T47D (cell line): Measurements from ENCODE around the genes RSPH3 and FNDC1.

DNA sequence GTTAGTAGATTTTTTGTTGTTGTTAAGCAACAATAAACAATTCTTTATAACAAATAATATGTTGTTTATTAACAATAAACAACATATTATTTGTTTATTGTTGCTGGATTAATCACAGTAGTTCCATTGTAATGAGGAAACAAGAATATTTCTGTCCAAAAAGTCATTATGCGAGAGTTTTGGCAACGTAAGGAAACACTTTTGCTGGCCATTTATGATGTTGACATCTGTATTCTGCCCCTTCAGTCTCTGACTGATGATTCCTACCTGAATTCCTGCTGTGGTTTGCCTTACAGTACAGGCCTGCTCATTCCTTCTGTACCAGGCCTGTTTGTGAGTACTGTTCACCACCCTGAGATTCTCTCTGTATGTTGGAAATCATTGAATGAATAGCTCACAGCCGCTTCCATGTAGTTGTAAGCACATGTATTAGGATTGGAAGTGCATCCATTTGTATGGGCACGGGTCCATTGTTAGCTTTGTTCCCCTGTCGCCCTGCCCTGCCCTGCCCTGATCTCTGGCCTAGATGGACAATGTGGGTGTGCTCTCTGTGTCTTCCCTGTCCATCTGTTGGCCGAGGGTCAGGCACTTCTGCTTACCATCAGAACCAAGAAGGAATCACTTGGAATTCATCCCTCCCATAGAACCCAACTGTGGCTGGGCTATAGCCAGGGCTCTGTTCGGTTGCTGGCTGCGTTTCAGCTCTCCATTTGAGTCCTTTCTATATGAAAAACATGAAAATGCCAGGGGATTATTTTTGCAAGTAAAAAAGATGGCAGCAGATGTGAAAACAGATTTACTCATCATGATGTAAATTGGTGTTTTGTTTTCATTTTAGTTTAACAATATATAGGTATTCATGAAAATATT lies 26.8 kb upstream of the TULP4 start:
- RRBS, result no CpG with 5 or more reads among the region's 8 CpGs

- RRBS, result 2% methylated on average over 16 of the region's 89 CpGs
Observed at GRCh38 chr6:158536892-158537638, 22.8 kb upstream of the TMEM181 start.

- RRBS, result no CpG with 5 or more reads among the region's 20 CpGs
Observed at GRCh38 chr6:158567878-158568797, 8.2 kb downstream of the TMEM181 start.

GRCh38 chr6:158611371-158612498 lies 32.8 kb downstream of the DYNLT1 start:
- RRBS, result no CpG with 5 or more reads among the region's 21 CpGs

DNA sequence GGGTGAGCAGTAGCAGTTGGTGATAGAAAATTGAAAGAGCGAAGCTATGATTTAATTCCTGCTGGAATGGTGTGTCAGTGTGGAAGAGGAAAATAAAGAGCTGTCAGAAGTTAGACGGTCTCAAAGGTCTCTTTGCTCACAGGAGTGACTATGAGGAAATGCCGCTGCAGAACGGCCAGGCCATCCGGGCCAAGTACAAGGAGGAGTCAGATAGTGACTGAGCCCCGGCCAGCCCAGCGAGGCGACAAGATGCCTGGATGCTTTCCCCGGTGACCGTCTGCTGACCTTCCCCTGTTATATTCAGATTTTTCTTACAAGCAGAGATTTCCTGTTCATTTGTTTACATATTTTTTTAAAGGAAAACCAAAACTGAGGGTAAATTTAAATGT lies 12.9 kb downstream of the DYNLT1 start:
- RRBS, result 93% methylated on average over 4 of the region's 10 CpGs

- RRBS, result no CpG with 5 or more reads among the region's 10 CpGs
Observed at GRCh38 chr6:158632057-158632988, 12.2 kb downstream of the DYNLT1 start.

GRCh38 chr6:158771130-158771641 lies 48.0 kb downstream of the EZR start:
- RRBS, result no CpG with 5 or more reads among the region's 15 CpGs

DNA sequence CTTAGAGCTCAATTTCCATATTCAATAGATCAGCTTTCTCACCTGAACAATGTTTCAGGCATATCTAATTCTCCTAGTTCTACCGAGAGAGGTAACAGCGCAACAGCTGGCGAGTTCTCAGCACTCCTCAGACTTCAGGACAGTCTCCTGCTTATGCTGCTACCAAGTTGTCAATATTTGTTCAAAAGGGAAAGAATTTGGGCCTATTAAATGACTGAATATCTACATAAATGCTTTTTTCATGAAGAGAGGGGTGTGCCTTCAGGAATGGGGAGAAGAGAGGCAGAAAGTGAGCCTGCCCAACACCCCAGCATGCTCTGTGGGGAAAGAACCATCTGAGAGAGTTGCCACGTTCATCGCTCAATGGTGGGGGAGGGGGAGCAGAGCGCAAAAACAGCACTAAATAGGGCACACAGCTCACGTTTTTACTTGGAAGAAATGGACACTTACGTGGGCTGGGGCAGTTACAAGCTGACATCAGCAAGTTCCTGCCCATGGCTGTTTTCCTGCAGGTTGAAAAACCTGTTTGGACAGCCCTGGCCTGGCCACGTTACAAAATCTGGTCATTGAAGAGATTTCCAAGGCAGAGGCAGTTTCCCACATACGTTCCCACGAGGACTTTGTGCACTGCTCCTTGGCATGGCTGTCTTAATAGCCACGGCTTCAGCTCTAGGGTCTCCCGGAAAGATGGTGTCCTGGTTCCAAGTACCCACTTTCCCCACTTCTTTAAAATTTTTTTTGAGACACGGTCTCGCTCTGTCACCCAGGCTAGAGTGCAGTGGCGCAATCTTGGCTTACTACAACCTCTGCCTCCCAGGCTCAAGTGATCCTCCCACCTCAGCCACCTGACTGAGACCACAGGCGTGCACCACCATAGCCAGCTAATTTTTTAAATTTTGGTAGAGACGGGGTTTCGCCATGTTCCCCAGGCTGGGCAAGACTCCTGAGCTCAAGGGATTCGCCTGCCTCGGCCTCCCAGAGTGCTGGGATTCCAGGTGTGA lies 37.8 kb downstream of the EZR start:
- RRBS, result no CpG with 5 or more reads among the region's 21 CpGs

GRCh38 chr6:158797026-158797656 lies 22.0 kb downstream of the EZR start:
- RRBS, result no CpG with 5 or more reads among the region's 3 CpGs

GRCh38 chr6:158798306-158799260 lies 20.6 kb downstream of the EZR start:
- RRBS, result no CpG with 5 or more reads among the region's 14 CpGs

GRCh38 chr6:158801362-158802292 lies 17.5 kb downstream of the EZR start:
- RRBS, result no CpG with 5 or more reads among the region's 10 CpGs

DNA sequence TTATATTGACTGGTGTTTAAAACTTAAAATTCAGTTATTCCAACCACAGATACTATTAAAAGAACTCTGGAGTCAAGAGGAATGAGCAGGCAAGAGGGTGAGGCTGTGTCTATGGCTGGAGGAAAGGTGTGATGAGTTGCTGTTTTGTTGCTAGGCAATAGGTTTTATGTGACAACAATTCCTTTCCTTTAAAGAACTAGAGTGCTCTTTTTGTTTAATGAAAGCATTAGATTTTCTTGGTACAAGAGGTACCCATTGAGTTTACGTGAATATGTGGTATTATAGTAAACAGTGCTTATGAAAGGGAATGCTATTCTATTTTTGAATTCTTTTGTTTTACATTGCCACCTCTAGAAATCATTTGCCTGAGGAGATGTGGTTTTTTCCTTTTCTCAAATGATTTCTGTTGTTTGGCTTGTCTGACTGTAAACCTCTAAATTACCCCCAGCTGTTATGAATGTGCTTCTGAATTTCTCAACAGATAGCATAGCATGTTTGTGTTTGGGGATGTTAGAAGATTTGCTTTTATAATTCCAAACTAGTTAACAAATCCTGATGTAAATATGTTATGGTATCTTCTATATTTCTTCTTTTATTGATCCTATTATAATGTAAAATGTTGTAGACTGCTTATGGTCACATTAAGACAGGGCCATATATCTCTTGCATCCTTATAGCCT lies 31.5 kb upstream of the EZR start:
- RRBS, result no CpG with 5 or more reads among the region's 1 CpG

GRCh38 chr6:158999378-159000378 lies at the start of gene RSPH3:
Gene RSPH3, minus strand, starts transcription at chr6:159000202.
- RRBS, result 2% methylated on average over 14 of the region's 70 CpGs

DNA sequence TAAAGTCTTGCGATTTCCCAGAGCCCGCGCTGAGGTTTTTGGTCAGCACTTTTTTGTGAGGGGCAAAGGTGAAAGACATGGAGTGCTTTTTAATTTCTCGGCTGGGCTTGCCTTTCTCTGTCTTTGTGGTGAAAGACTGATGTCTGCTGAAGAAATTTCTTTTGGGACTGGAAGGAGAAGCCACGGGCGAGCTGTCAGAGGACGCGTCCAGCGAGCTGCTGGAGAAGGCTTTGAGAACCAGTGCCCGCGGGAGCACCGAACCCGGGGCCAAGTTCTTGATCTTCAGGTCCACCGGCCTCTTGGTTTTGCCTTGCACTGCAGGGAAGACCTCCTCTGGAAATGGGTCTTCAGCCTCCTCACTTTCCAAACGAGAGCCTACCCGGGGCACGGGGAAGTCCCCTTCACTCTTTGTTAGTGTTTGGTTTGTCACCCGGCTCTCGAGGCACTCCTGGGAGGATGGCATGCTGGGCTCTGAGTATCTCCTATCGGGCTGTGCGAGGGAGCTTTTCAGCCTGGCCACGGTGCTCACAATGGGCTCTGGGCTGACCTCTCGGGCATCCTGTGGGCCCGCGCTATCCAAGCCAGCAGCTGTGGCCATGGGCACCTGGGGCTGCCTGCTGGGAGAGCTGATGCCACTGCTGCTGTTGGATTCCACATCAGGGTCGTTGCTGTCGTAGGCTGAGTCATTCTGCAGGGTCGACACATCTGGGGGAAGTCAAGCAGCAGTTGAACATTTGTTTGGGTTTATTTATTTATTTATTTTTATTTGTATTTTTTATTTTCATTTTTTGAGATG lies 8.2 kb downstream of the TAGAP start:
- RRBS, result 43% methylated on average over 5 of the region's 28 CpGs

DNA sequence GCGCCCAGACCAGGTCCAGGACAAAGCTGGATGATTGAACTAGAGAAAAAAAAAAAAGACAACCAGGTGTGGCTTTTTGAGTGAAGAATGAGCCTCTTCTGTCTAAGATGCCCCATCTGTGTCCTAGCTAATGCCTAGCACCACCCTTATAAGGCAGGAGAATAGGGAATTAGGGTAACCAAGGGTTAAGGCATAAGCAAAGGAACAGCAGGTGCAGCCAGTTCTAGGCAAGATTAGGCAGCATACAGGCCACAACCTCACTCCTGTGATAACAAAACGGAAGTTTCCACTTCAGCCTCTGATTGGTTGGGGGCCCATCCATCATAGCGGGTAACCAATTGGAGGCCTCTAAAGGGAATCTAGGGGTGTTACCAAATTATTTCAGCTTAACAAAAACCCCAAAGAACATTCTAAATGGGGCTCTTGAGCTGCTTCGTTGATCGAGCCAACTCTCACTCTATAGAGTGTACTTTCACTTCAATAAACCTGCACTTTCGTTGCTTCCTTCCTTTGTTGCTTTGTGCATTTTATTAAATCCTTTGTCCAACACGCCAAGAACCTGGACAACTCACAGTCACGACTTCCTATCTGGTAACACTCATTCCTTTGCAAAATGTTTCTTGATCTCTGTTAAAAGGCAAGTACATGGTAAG lies 61.9 kb upstream of the TAGAP start:
- RRBS, result no CpG with 5 or more reads among the region's 8 CpGs

DNA sequence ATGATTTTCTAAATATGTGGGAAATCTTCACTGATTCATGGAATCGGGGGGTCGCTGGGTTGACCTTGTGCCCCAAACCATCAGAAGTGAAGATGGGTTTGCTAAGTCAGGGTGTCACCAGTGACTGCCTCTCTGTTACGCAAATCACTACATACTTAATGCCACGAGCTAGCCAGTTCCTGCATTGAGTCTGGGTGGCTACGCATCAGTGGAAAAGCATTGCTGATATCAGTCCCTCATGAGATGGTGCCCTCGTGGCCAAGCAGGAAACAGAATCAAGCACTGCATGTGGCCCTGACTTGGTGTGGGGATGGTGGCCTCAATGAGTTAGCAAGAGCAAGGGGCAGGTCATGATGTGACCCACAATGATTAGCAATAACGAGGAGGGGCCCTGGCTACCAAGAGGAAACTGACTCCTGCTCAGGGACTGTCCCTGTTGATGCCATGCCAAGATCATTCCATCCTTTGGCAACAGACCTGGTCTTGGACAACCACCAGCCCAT lies 51.7 kb upstream of the FNDC1 start:
- RRBS, result no CpG with 5 or more reads among the region's 7 CpGs

GRCh38 chr6:159119591-159120410 lies 49.4 kb upstream of the FNDC1 start:
- RRBS, result no CpG with 5 or more reads among the region's 7 CpGs

GRCh38 chr6:159121331-159121862 lies 47.8 kb upstream of the FNDC1 start:
- RRBS, result no CpG with 5 or more reads among the region's 7 CpGs

DNA sequence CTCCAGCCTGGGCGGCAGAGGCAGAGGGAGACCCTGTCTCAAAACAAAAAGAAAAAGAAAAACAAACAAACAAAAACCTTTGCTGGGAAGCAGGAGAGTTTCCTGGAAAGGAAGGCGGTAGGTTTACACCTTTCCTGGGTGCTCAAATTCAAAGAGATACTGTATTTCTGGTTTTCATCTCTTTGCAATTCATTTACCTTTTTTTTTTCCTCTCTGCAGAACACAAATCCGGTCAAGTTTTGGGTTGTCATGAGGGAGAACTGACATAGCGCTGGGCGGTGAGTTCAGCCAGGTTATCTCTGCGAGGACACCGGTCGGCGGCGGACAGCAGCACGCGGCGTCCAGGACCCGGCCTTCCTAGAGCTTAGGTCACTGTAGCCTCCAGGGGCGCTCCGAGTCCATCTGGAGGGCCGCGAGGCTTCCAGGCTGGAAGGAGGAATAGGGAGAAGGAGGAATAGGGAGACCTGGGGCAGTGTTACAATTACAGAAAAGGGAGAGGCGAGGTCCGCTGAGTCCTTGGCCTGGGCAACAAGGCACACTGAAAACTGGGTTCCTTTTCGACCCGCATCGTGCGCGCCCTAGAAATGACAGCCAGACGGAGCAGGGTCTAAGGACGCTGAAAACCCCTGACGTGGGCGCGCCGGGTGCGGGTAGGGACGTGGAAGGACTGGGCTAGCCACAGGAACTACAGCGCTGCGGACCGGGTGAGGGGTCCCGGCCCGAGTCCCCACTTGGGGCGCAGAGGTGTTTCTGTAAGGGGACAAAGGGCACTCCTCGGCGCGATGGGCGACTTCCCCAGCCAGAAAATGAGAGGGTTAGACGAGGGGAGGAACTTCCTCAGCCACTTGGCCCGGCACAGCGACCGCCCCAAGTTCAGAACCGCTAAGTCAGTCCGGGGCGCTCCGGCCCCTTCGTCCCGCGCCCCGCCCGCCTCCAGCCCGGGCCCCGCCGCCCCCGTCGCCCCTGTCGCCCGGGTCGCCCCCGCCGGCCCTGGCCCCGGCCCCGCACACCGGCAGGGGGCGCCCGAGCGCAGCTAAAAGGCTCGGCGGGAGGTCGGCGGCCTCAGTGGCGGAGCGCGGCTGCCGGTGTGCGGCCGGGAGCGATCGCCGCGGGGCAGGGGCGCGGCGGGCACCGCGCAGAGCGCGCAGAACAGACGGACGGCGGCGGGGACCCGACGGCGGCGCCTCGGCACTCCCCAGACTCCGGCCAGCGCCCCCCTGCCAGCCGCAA lies at the start of gene FNDC1:
FNDC1 (plus strand) TSS at position 1,065 of the 1,230 bp plus-strand sequence.
- RRBS, result 65% methylated on average over 46 of the region's 105 CpGs

DNA sequence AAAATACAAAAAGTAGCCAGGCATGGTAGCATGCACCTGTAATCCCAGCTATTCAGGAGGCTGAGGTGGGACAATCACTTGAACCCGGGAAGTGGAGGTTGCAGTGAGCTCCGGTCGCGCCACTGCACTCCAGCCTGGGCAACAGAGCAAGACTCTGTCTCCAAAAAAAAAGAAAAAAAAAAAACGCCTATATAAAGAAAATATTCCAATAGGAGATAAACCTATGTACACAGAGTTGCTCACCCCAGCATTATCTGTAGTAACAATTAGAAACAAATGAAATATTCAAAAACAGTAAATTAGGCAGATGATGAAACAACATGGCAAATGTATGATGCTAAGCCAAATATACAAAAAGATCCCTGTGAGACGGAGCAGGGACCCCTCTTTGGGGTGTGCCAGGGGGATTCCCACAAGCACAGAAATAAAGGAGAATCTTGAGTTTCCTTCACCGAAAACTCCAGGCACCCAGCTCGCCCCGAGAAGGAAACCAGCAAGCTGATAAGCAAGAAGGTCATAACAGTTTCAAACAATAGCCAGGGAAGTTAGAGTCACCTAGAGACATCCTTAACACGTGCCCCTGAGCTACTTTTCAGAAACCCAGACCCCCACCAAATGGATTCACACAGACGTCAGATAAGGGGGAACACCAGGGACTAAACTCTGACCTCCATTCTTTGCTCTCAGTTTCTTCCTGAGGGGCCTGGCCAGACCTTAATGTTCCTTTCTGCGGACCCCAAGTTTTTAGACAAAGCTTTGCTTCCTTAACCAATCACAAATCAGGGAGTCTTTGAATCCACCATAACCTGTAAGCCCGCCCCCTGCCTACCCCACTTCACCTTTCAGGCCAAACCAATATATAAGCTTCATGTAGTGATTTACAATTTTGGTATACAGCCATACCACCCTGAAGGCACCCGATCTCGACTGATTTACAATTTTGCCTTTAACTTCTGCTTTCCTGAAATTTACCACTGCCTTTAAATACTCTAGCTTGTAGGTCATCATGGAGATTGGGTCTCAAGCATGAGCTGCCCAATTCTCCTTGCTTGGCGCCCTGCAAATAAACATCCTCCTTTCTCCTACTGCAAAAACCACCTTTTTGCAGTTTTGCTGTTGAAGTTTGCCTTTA lies 11.9 kb downstream of the SOD2 start:
- RRBS, result no CpG with 5 or more reads among the region's 16 CpGs